ENCODE measurements around a stretch of chr3.

GRCh38 chr3:142740301-142740985 lies 16.6 kb downstream of the TRPC1 start:
- PRO-cap = no peak

DNA sequence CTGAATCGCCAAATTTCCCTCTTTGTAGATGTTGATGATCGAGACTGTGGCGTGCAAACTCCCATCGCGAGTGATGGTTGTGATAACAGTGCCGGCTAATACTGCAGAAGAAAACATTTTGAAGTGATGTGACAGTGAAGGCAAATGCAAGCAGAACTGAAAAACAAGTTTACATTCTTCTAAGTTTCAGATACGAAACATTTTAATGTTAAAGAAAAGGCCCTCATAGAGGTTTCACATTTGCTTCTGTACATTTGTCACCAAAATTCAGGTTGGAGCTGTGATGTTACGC lies 68.0 kb downstream of the PCOLCE2 start:
- PRO-cap = no peak

GRCh38 chr3:142888172-142888479 lies 757 bp downstream of the PCOLCE2 start:
- PRO-cap = unidirectional peak, plus-strand start at chr3:142888283

GRCh38 chr3:142940459-142941013 lies 22.9 kb downstream of the PAQR9 start:
- PRO-cap = no peak

GRCh38 chr3:142941457-142942276 lies 21.8 kb downstream of the PAQR9 start:
- PRO-cap = no peak

- PRO-cap = no peak
Observed at GRCh38 chr3:143120398-143120820, 838 bp downstream of the CHST2 start.

DNA sequence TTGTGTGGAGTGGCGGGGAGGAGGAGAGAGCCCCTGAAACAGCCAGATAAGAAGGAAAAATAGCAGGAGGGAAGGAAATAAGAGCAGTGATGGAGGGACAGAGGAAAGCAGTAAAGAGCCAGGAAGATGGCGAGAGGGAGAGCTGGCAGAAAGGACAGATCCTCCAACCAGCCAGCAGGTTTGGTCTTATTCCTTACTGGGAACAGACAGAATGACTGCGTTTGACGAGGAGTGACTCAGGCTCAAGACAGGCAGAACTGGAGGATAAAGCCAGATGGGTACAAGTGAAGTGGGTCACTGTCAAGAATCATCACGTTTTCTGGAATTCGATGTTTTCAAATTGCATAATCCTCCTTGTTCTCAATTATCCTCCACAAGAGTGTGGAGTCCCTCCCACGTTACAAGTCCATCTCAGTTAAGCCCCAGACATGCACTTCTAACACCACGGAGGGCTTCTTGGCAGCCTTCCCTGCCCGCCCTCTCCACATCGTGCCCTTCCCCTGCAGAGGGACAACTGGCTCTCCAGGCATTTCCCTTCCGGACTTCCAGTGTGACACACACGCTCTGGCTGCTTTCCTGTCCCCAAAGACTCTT lies 183.1 kb downstream of the CHST2 start:
- PRO-cap = bidirectional peak, plus-strand start at position 530 of the sequence, minus-strand start at position 413 of the sequence

DNA sequence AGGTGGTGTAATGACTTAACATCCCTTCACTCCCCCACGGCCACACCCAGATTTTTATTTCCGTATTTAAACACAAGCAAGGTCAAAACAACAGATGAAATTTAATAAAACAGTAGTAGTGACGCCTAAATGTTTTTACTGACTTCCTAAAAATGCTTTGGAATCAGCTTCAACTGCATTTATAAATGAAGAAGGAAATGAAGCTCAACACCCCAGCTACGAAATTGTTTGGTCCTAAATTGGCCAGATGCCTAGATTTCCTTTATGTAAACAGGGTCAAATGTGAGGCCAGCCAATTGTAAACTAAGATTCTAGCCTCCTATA lies 324.4 kb downstream of the CHST2 start:
- PRO-cap = no peak

DNA sequence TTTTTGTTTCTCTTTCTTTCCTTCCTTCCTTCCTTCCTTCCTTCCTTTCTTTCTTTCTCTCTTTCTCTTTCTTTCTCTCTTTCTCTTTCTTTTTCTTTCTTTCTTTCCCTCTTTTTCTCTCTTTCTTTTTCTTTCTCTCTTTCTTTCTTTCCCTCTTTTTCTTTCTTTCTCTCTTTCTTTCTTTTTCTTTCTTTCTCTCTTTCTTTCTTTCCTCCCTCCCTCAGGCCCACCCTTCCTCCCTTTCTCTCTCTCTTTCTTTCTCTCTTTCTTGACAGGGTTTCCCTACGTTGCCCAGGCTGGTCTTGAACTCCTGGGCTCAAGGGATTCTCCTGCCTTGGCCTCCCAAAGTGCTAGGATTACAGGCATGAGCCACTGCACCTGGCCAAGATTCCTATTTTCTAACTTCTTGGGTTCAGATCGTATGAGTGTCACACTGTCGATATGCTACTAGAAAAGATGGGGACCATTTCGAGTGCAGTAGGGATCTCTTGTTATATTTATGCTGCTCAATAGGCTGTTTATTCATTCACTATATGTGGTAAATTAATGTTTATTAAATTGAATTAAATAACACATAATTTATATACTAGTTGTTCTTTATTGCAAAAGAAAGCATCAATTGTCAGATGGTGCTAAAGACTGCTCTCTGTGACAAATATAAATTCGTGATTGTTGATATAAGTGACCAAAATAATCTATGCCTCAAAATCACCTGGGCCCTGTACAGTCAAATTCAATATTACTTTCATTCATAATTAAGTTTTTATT lies 83.1 kb downstream of the SLC9A9 start:
- PRO-cap = no peak

GRCh38 chr3:145409602-145410152 lies 751.3 kb downstream of the PLOD2 start:
- PRO-cap = no peak

- PRO-cap = no peak
Observed at GRCh38 chr3:145698149-145698692, 462.8 kb downstream of the PLOD2 start.

- PRO-cap = no peak
Observed at GRCh38 chr3:145958503-145958867, 202.5 kb downstream of the PLOD2 start.

GRCh38 chr3:146164804-146165521 lies 4.0 kb upstream of the PLOD2 start:
- PRO-cap = no peak

- PRO-cap = no peak
Observed at GRCh38 chr3:146221294-146221608, 29.7 kb downstream of the PLSCR4 start.

DNA sequence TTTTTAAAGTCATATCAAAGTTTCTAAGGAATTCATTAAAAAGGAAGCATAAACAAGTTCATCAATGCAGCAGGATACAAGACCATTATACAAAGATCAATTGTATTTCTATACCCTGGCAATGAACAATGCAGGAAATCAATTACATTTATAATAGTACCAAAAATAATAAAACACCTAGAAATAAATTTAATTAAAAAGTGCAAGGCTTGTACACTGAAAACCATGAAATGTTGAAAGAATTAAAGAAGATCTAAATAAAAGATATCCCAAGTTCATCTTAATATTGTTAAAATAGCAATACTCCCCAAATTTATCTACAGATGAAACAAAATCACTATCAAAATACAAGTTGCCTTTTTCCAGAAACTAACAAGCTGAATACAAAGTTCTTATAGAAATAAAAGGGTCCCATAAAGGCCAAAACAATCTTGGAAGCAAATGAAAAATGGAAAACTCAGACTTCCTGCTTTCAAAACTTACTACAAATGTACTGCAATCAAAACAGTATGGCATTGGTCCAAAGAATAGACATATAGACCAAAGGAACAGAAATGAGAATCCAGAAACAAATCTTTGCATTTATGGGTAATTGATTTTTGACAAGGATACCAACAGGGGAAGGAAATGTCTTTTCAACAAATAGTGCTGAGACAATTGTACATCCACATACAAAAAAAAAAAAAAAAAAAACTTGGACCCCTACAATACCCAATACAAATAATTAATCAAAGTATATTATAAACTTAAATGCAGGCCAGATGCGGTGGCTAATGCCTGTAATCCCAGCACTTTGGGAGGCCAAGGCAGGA lies 11.9 kb downstream of the PLSCR4 start:
- PRO-cap = no peak

GRCh38 chr3:146249201-146249688 lies 1.7 kb downstream of the PLSCR4 start:
- PRO-cap = no peak

GRCh38 chr3:146339264-146339595 lies 88.3 kb upstream of the PLSCR4 start:
- PRO-cap = no peak

- PRO-cap = no peak
Observed at GRCh38 chr3:146470407-146470858, 1.1 kb upstream of the PLSCR2 start.

DNA sequence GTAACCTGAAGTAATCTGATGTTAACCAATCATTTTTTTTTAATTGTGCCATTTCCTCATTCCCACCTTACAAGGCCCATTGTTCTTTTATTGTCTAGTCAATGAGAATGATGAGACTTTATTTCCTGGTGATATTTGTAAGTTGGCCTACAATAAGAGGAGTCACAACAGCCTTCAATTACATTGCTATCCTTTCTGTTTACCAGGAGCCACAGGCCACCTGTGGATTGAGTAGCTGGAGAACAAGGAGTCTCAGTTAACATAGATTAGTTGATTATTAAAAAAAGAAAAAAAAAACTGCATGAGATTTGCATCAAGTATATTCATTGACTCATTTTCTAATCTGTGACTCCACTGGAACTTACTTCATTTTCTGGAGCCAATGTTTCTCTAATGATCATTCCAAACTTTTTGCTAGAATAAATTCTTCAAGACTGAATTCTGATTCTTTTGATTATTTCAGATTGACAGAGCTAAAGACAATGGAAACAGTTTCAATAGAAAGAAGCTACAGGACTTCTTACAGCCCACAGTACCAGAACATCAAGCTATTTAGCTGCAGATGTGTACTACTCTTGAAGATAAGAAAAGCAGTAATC lies 37.4 kb downstream of the PLSCR1 start:
- PRO-cap = no peak

GRCh38 chr3:146540192-146540741 lies 4.1 kb downstream of the PLSCR1 start:
- PRO-cap = no peak